Melanocyte of skin (primary cell): ENCODE results near the gene MAGI1.

DNA sequence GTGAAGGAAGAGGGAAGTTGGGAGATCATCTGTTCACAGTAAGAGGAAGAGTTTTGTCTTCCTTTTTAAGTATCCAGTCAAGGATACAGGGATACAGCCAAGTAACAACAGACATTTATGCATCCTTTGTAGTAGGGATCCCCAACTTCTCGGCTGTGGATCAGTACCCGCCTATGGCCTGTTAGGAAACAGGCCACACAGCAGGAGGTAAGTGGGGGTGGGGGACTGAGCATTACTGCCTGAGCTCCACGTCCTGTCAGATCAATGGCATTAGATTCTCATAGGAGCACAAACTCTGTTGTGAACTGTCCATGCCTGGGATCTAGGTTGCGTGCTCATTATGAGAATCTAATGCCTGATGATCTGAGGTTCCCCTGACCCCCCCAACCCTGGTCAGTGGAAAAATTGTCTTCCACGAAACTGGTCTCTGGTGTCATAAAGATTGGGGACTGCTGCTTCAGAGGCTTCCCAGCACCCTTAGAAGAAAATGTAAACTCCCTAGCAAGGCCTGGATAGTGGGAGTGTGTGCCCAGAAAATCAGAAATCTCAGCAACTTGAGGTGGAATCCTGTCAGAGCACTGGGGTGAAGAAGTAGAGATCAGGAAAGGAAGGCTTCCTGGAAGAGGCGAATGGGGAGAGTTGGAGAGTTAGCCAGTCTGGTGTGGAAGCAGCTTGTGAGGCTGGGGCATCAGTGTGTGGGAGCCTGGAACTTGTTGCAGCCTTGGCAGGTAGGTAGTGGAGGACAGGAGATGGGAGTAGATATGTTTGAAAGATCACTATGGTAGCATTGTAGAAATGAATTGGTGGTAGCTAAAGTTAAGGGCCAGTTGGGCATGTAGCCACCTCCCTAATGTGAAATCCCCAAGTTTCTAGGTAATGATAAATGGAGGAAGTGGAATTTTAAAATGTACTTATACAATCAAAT is 61.8 kb downstream of the ATXN7 start:
- CAGE, long polyA plus RNA, 2 experiments = no peak in any of the 2 experiments

DNA sequence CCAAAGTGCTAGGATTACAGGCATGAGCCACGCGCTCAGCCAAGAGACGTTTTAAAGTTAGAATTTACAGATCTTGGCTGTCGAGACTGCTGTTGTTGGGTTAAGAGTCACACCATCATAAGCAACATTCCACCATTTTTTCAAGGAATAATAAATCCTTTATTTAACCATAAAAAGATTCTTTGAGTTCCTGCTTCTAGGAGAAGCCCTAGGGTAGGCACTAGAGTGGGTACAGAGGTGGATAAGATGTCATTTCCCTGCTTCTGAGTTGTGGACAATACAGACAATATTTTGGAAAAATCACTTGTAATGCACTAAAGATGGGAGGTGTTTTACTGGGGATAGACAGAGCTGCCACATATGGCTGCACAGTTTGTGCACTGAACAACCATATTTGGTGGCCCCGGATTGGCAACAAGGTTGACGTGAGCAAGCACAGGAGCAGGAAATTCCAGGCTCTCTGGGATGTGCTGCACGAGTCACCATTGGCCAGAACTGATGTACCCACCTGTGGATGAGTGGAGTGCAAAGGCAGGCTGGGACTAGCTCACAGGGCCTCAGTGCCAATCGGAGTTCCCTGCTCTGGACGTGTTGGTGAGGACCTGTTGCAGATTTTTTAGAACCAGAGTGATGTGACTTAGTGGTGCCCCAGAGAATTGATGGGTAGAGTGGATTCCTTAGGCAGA is 69.2 kb downstream of the PSMD6 start:
- CAGE, long polyA plus RNA, 2 experiments = no peak in any of the 2 experiments

DNA sequence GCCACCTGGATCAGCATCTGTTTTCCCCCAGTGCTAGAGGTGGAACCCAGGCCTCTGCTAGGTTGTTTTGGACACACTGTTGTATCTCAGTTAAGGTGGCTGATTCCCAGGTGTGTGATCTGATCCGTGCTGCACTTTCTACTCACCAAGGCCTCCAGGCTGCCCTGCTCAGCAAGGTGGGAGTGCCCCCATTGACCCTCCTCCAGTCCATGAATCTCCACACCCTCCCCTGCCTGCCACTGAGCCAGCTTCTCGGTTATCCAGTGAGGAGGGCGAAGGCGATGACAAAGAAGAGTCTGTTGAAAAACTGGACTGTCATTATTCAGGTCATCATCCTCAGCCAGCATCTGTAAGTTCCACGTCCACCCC is 33.3 kb downstream of the PSMD6 start:
- CAGE, long polyA plus RNA, 2 experiments = no peak in any of the 2 experiments

DNA sequence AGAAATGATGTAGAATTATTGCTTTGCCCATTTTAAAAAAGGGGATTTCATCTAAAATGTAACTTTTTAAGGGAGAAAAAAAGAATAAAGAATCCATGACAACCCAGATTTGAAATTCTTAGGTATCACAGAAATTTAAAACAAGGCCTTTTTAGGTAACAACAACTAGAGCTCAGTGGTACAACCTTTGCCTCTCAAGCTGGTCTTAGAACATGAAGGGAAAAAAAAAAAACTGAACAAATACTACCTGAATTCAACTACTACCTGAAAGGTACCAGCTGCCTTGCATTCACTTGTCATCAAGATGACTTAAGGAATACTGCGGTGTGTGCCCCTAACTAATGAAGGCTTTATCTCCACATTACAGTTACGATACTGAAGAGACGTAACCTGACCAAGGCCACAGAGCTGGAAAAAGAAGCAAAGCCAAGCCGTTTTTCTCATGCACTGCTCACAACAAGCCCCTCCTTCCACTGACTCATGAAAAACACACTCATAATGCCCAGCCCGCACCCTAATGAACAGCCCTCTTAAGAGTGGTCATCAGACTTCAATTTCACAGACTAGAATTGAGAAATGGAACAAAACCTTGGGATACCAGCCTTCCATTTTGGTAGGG is 11.8 kb downstream of the PSMD6 start:
- CAGE, long polyA plus RNA, 2 experiments = no peak in any of the 2 experiments

- CAGE, long polyA plus RNA, 2 experiments = no peak in any of the 2 experiments
Observed at GRCh38 chr3:64213902-64215133, 10.9 kb downstream of the PRICKLE2 start.

- CAGE, long polyA plus RNA, 2 experiments = no peak in any of the 2 experiments
Observed at GRCh38 chr3:64238938-64239626, 13.8 kb upstream of the PRICKLE2 start.

DNA sequence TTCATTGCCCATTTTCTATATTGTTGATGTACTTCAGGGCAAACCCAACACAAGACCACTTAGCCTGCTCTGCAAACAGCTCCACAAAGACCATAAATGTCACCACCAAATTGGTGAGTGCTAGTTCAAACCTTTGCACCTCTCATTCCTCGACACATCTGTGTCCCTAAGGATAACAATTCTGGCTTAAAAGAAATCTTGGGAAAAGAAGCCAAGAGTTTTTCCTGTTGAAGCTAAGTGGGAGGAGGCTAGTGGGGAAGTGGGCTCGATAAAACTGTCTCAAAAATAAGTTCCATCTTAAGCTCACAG is 40.3 kb upstream of the PRICKLE2 start:
- CAGE, long polyA plus RNA, 2 experiments = no peak in any of the 2 experiments

GRCh38 chr3:64601836-64602672 is 85.7 kb downstream of the ADAMTS9 start:
- CAGE, long polyA plus RNA, 2 experiments = no peak in any of the 2 experiments

GRCh38 chr3:64920409-64921040 is 232.7 kb upstream of the ADAMTS9 start:
- CAGE, long polyA plus RNA, 2 experiments = no peak in any of the 2 experiments

DNA sequence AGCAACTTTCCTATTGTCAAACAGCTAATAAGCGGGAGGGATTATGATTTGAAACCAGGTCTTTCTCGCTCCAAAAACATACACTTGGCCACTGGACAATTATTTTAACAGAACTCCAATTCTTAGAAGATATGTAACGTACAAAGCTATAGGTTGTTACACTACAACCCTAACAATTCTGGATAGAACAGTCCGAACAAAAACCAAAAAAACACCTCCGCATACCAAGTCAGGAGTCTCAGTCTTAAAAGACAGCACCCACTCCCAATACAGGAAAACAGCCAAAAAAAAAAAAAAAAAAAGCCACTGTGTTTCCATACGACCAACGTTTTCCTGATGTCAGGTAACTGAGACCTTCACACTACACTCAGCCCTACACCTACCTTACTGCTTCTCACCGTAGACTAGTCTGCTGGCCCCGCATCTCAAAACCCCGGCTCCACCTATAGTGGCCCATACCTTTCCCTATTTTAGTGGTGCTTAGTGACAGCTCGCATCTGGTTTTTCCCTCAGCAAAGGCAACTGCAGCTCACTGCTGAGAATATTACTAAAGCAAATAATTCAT is 339.5 kb upstream of the ADAMTS9 start:
- CAGE, long polyA plus RNA, 2 experiments = no peak in any of the 2 experiments

GRCh38 chr3:65030070-65030998 is 342.5 kb upstream of the ADAMTS9 start:
- CAGE, long polyA plus RNA, 2 experiments = no peak in any of the 2 experiments

- CAGE, long polyA plus RNA, 2 experiments = no peak in any of the 2 experiments
Observed at GRCh38 chr3:65485764-65486214, 552.9 kb downstream of the MAGI1 start.

DNA sequence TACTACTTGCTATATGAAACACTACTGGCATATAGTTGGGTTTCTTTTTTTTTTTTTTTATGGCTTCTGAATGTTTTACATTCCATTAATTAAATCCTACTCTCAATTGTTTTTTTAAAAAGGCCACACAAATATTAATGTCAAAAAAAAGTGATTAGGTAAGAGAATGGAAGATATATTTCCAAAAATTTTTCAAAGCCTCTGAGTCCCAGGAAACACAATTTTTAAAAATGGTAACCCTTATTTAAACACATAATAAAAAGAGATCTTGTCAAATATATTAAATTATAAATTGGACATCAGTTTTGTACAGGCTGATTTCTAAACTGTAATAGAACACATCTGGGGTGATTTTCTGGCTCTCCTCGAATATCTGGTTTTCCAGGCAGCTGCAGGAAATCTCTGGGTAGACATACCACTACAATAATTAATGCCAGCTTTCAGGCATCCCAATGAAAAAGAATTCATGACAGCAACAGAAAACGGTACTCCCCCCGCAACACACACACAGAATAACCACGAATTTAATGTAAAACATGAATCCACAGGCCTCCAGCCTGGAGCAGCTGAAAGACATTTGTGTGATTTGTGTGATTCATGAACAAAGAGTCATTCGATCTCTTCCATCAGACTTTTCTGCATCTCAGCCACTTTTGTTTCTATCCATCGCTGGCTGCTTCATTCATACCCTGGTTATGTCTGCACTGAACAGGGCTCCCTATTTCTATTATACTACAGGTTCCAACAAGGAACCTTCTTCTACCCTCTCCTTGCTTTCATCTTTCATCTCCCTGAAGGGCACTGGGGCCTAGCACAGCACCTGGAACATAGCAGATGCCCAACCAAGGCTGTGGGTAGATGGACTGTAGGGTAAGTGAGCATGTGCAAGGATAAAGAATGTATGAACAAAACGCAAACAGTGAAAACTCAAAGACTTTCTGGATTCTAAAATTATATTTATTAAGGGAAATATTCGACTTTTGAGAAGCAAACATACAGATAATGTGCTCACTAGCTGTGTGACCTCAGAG is 262.2 kb downstream of the MAGI1 start:
- CAGE, long polyA plus RNA, 2 experiments = no peak in any of the 2 experiments

DNA sequence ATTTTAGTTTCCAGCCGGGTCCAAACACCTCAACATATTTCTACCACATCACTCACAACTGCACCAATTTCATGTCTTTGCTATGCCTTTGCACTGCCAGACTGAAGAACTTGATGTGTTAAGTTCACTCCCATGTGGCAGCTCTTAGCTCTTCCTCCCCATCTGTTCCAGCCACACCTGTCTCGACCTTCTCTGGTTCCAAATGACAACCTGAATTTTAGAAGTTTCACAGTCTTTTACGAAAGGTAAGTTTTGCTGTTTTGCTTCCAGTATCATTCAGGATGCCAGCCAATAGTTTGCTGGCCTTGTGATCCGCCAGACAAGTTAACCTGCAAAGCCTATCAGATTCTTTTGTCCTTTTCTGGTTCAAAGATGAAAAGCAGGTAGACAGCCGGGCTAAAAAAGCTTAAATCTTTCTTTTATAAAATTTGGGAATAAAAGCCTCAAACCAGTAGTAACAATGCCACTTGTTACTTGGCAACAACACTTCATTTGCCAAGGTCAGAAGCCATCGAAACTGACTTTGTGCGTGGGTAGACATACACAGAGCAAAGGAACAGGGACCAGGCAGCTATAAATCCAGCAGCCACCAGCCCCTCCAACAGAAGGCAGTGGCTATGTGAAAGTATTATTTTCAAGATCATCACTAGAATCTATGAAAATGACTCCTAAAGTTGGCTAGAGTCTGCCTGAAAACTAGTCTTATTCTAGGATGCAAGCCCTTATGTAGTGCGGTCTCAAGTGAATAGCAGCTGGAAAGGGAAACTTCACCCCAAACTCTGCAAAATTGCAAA is 192.9 kb downstream of the MAGI1 start:
- CAGE, long polyA plus RNA, 2 experiments = no peak in any of the 2 experiments

GRCh38 chr3:65884166-65884629 is 154.5 kb downstream of the MAGI1 start:
- CAGE, long polyA plus RNA, 2 experiments = no peak in any of the 2 experiments

DNA sequence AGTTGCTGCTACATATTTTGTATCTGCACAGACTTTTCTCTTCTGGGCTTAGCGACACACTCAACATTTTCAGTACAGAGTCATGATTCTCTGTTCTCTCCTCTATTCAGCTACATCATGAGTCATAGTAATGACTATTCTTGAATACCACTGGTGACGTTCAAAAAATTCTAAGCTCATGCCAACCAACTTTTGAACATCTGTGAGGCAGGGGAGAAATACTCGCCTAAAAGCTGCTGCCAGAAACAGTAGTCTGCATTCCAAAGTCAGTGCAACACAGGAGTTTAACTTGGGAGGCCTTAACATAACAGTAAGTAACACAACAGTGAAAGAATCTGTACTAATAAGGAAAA is 149.4 kb downstream of the MAGI1 start:
- CAGE, long polyA plus RNA, 2 experiments = no peak in any of the 2 experiments

GRCh38 chr3:65955563-65956466 is 82.9 kb downstream of the MAGI1 start:
- CAGE, long polyA plus RNA, 2 experiments = no peak in any of the 2 experiments

GRCh38 chr3:66038264-66039151 is at the start of gene MAGI1:
TSS of gene MAGI1 (minus strand) at chr3:66038918.
- CAGE, long polyA plus RNA, 2 experiments = no peak in any of the 2 experiments

- CAGE, long polyA plus RNA, 2 experiments = no peak in any of the 2 experiments
Observed at GRCh38 chr3:66377696-66378370, 123.0 kb downstream of the LRIG1 start.

GRCh38 chr3:66472733-66473677 is 27.8 kb downstream of the LRIG1 start:
- CAGE, long polyA plus RNA, 2 experiments = no peak in any of the 2 experiments